ENCODE data around the genes CLEC18A and MTSS2.

- PRO-cap: no peak
These were observed 7.7 kb downstream of the TERF2 start for GRCh38 chr16:69377851-69378859.

- PRO-cap: unidirectional peak, plus-strand start at chr16:69404544
These were observed 18.5 kb upstream of the TERF2 start for GRCh38 chr16:69403973-69405000.

DNA sequence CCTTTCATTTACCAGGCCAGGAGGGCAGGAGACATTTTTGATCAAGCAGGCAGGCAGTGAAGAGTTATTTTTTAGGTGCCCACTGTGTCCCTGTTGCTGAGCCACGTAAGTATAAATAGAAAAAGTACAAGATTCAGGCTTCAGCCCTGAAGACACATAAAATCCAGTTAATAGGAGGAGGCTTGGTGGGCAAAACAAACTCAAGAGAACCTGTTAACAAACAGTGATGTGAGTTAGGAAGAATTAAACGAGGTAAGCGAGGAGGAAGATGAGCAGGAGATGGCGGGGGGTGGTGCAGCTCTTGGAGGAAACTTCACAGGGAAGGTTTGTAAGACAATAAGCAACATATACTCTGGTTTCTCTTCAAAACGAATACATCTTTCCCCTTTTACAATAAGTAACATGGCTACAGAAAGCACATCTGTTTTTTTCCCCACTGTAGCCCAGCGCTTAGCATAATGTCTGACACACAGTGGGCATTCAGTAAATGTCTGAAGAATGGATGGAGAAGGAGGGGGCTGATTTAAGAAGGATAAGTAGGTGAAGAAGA lies 44.1 kb upstream of the NFAT5 start:
- PRO-cap: unidirectional peak, plus-strand start at position 346 of the sequence

DNA sequence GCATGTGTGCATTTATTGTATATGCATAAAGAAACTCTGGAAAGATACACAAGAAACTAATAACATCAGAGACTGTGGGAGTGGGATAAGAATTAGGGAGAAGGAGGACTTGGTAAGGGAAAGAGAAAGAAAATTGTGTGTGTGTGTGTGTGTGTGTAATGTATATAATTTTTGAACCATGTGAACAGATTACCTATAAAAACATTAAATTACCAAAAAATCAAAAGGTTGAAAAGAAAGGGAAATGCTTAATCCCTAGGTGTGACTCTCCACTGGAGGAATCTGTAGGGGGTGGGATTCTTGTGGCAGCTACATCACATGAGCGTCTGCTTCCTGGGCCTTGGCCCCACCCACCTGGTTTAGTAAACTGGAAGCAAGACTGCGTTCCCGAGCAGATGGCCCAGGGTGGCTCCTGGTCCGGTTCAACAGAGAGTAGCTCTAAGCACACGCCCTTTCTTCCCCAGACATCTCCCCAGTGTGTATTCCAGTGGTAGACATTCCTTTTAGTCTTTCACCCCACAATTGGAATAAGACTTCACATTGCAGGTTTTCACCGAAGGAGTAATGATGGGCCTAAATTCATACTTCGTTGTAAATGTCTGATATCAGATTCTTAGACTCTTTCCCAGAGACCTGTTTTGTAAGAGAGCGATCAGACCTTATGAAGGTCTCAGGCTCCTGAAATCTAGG lies 36.2 kb upstream of the NFAT5 start:
- PRO-cap: no peak

GRCh38 chr16:69757812-69758300 lies 3.1 kb upstream of the NOB1 start:
- PRO-cap: no peak

DNA sequence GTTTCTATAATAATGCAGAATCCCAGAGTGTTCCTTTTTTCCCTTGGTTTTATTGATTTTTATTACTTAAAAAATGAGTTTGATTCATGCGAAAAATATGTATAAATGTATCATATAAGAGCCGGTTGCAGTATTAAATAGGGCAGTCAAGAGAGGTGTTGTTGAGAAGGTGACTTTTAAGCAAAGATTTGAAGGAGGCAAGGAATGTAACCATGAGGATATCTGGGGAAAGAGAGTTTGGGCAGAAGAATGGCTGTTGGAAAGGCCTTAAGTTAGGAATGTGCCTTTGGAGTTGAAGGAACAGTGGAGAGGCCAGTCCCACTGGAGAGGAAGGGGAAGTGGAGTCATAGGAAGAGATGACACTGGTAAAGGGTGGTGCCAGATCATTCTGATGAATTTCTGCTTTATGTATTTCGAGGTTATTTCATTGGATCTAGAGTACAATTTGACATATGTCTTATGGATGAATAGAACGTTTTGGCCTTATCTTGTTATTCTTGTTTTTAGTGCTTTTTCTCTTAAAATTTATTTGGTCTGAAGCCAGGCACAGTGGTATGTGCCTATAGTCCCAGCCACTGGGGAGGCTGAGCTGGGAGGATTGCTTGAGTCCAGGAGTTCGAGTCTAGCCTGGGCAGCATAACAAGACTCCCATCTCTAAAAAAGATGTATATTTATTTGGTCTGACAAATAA lies 93.5 kb downstream of the WWP2 start:
- PRO-cap: no peak

- PRO-cap: no peak
These were observed 61.1 kb upstream of the CLEC18A start for GRCh38 chr16:69890037-69890418.

DNA sequence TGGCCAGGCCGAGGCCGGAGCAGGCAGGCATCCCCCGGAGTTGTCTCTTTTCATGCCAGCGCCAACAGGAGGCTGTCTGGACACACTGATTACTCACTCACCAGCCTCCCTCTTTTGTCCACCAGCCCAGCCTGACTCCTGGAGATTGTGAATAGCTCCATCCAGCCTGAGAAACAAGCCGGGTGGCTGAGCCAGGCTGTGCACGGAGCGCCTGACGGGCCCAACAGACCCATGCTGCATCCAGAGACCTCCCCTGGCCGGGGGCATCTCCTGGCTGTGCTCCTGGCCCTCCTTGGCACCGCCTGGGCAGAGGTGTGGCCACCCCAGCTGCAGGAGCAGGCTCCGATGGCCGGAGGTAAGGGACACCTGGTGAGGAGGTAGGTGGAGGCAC lies at the start of gene CLEC18A:
CLEC18A (plus strand) TSS at position 199 of the 391 bp plus-strand sequence.
- PRO-cap: no peak

DNA sequence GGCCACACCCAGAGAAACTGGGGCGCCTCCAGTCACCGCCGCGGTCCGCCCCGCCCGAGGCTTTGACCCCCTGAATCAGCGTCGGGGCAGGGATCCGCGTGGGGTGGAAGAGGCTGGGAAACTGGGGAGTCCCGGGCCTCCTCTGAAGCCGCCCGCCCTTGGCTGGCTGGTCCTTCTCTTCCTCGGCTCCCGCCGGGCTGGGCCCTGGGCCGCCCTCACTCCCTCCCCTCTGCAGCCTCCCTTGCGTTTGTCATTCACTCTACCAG lies 14.5 kb downstream of the CLEC18A start:
- PRO-cap: no peak

DNA sequence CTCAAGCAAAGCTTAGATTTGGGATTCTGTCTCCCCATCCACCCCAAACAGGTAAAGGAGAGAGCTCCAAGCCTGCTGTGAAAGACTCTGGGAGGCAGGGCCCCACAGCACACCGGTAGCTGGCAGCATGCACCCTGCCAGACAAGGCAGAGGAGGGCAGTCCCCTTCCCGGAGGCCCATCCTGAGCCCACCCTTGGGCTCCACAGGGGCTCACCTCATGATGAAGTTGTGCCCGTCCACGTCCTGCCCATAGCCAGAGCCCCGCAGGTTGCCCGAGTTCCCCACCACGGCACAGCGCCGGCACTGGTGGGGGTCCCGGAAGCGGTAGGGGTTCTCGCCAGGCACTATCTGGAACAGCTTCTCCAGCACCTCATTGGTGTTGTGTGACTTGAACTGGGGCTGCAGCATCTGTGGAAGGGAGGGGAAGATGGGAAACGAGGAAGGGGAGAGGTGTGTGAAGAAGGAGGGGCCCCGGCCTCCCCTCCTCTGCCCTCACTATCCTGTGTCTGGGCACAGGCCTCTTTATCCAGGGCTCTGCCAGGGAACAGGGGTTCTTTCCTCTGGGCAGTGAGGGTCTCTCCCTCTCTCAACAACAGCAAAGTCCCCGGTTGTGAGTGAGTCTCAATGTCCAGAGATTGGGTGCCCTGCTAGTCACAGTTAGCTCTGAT lies 44.0 kb downstream of the ST3GAL2 start:
- PRO-cap: no peak

GRCh38 chr16:70579441-70580247 lies 56.0 kb downstream of the SF3B3 start:
- PRO-cap: unidirectional peak, plus-strand start at chr16:70579903

GRCh38 chr16:70682674-70683453 lies 3.0 kb downstream of the MTSS2 start:
- PRO-cap: no peak

DNA sequence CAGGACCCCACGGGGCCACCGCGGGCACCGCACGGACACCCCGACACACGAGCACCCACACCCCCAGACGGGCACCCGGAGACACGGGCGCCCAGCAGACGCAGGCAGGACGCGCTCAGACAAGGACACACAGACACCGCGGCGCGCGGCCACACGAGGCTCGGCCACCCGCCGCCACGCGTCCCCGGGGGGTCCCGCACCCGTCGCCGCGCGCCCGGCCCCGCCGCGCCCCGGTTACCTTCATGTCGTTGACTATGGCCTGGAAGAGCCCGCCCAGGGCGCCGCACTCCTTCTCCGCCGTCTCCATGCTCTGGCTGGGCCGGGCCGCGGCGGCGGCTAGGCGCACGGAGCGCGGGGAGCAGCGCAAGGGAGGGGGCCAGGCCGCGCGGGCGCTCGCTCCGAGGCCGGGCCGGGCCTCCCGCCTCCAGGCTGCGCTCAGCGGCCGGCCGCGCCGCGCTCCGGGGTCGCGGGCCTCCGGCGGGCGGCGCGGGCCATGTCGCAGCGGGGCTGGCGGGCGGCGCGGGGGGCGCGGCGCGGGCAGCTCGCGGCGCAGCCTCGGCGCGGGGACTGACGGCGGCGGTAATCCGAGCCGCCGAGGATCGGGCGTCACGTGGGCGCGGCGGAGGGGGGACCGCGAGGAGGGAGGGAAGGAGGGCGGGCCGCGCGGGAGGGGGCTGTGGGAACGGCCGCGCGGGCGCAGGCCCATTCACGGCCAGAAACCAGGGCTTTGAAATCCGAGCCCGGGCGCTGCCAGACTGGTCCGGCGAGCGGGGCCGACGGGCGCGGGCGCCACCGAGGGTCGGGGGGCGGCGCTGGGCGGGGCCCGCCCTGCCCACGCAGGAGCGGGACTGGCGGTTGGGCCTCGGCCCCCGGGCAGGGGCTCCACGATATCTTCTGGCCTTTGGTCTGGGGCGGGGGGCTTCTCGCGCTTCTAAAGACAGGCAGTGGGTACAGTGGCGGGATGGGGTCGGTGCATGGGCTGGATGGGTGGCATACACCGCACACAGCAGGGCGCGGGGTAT lies at the start of gene MTSS2:
MTSS2 (minus strand) TSS at position 569 of the 1,022 bp plus-strand sequence.
- PRO-cap: unidirectional peak, plus-strand start at position 97 of the sequence; unidirectional peak, minus-strand start at position 312 of the sequence; bidirectional peak, plus-strand start at position 753 of the sequence, minus-strand start at position 569 of the sequence

- PRO-cap: no peak
These were observed 6.6 kb upstream of the MTSS2 start for GRCh38 chr16:70692303-70693067.

- PRO-cap: no peak
These were observed 12.9 kb upstream of the MTSS2 start for GRCh38 chr16:70698563-70699313.

DNA sequence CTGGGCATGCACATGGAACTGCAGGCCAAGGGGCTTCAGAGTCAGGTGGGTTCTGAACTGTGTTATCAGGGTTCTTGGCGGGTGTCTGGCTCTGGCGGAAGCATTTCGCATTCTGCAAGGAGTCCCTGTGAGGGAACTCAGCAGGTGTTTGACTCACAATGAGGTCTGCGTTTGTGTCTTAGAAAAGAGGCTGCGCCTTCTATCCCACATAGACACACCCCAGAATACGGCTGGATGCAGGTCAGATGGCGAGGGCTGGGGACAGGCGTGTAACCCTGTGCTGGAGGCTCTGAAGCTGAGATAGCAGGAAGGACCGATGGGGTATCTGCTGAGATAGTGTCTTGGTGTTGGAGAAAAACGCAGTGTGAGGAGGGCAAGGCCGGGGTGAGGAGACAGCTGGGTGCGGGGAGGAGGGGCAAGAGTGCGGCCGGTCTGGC lies 22.6 kb upstream of the MTSS2 start:
- PRO-cap: no peak

GRCh38 chr16:70715054-70715763 lies 29.4 kb upstream of the MTSS2 start:
- PRO-cap: no peak

DNA sequence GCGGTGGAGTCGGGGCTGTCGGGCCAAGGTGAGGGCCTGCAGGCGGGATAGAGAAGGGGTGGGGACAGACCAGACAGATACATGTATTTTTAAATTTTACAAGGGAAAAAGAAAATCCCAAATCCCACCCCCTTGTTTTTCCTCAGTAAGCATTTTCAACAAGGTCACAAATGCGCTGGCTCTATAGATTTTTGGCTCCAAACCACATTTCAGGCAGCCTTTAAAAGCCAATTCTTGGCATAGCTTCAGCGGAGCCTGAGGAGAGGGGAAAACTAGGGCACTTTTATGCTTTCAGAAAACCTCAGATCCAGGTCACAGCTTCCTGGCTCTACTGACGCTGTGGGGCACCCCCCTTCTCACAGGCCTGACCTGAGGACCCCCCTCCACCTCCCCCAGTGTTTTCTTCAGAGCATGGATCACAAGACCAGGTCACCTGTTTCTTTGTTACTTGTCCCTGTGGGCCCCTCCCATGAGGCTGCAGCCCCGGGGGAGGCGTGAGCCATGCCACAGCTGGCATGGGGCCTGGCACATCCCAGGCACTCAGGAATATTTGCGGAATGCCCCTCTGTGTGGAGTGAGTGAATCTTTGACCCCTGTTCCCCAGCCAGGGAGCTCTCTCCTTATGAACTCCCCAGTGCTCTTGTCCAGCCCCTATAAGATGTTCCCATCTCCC lies 30.0 kb upstream of the MTSS2 start:
- PRO-cap: unidirectional peak, plus-strand start at position 251 of the sequence

DNA sequence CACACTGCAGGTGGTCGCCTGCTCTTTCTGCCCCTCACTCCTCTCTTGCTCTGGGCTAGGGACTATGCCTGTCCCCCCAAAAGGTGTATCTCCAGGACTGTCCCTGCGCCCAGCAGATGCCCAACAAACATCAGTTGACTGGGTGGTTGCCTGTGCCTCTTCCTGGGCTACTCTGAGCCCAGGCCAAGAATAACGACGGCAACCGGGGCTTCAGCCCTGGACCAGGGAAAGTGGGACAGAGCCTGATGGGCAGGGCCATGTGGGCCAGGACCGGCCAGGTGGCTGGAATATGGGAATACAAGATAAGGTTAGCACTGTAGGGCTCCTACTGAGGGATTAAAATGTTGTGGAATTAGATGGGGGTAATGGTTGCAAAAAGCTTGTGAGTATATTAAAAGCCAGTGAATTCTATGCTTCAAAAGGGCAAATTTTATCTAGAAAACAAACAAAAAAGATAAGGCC lies 55.3 kb downstream of the VAC14 start:
- PRO-cap: no peak

DNA sequence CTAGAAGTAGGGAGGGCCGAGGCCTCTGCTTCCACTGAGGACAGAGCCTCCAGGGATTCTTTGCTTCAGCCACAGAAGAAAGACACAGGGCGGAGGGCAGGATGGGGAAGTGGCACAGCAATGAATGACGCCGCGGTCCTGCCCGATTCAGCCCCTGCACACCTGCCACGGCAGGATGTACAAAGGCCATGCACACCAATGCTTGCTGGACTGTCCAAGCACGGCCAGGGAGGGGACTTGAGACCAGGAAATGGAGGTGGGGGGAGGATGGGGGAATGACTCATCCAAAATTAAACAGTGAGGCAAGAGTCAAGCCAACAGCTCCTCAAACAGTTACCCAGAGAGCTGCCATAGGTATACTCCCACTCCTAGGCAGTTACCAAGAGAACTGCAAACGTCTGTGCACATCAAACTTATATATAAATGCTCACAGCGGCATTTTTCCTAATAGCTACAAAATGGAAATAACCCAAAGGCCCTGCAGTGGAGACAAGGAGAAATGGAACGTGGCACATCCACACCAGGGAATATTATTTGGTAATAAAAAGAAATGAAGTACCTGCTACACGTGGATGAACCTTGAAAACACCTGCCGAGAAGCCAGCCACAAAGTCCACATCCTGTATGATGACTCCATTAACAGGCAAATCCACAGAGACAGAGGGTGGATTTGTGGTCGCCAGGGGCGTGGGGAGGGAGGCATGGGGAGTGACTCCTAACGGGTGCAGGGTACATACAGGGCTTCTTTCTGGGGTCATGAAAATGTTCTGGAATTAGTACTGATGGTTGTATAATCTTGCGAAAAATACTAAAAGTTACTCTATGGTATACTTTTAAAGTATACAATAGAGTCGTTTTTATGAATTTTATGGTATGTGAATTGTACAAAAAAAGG lies 54.1 kb downstream of the VAC14 start:
- PRO-cap: no peak

All from bronchial lymph node (tissue), 1 donor.